Testis (tissue), 5 donors: Measurements from ENCODE around the genes ZSWIM5 and PIK3R3.

- PRO-cap, 3 experiments, result peak in 3 of 3 experiments; most common plus-strand start chr1:45206685 (in 3); most common minus-strand start chr1:45206599 (in 3)
- RAMPAGE, long total RNA, 2 experiments, result no peak in any of the 2 experiments
- RRBS, result under 1% methylated on average over 17 of the region's 102 CpGs
Measured at GRCh38 chr1:45206234-45207251, at the start of gene ZSWIM5. Gene ZSWIM5 (minus strand): TSS chr1:45206605.

DNA sequence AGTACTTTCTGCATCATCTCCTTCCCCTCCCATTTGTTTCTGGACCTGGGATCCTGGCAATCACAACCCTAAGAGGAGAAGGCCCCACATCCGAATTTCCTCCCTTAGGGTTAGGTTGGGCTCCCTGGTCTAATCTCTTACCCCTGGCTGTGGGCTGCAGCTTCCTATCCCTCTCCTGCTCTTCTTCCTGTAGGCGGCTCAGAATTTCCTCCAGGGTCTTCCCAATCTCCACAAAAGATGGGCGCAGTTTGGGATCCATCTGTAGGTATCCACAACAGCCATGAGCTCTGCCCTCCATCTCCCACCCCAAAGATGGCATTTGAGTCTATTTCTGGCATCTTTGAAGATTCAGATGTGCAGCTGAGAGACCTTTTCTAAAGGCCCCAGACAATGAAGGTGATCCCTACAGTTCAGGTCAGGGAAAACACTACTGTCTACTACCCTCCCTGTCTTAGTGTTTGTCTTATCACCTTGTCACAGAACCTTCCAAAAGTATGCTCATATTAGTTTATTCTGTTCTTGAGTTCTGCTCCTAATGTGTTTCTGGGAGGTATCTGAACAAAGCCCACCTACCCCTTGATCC is 5.9 kb downstream of the TOE1 start:
- PRO-cap, 3 experiments, result no peak in any of the 3 experiments
- RAMPAGE, long total RNA, 2 experiments, result no peak in any of the 2 experiments
- RRBS, result no CpG with 5 or more reads among the region's 3 CpGs

DNA sequence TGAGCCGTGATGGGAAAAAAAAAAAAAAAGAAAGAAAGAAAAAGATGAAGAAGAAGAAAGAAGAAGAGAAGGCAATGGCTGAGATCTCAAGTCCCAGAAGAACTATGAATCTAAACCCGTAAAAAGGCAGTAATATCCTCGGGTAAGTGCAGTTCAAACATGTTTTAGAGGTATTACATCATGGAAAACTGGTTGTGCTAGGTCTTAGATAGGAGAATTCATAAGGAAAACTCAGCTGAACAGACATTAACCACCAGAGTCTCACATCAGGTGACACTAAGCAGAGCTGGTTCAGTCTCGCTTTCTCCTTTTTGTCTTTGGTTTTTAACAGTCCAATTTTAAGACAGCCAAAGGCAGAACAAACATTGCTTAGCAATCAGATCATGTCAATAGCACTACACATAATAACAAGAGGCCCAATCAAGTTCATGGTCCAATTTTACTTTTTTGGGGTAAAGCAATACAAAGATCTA is 63.3 kb downstream of the TOE1 start:
- PRO-cap, 3 experiments, result no peak in any of the 3 experiments
- RAMPAGE, long total RNA, 2 experiments, result no peak in any of the 2 experiments
- RRBS, result no CpG with 5 or more reads among the region's 4 CpGs

GRCh38 chr1:45542601-45543054 is 8.0 kb upstream of the AKR1A1 start:
- PRO-cap, 3 experiments, result peak in 3 of 3 experiments; most common minus-strand start chr1:45542732 (in 3)
- RAMPAGE, long total RNA, 2 experiments, result no peak in any of the 2 experiments
- RRBS, result no CpG with 5 or more reads among the region's 4 CpGs

DNA sequence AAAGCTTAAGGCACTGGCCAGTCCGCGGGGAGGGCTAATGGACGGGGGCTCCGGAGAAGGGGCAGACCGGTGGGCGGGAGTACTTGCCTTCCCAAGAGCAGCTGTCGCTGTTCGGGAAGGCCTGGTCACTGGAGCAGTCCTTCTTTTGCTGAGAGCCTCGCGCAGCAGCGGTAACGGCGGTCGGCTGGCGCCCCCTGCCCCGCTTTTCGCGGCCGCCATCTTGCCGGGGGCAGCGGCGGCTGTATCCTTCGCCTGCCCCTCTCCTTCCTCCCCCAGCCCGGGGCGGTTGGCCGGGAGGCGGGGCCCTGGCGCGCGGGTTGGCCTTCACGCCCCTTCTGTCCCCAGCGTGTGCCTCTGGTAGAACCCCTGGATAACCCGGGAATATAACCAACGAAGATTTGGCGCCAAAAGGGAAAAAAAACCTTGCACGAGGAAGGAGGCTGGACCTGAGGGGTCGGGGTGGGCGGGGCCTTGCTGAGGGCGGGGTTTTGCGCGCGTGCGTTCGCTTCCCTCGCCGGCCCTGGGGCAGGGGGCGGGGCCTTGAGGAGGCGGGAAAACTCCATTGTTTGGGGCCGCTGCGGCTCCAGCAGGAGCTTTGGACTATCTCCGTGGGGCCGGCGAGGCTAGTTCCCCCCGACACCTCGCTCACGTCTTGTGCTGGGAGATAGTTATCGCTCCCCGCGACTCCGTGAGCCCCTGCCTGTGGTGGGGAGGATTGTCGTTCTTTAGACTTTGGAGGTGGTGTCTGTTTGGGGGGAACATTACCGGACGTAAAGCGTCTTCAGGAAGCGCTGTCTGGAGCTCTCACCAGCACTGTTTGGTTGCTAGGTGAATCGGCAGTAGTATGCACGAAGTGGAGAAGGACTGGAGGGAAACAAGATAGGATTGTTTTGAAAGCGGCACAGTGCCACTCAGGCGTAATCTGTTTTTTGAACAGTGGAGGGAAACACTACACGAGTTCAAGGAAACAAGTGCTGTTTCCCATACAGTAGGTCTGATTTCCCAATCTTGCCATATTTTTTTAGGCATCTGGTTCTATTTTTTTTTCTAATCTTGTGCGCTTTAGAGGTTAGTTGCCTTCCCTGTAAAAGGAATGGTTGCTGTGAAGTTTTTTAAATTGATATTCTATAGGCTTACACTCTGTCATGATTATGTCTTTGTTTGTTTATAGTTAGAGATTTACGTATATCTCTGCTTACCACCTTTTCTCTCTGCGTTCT is 791 bp downstream of the NASP start:
- PRO-cap, 3 experiments, result peak in 3 of 3 experiments; most common plus-strand start position 562 of the sequence (in 3); most common minus-strand start position 270 of the sequence (in 2)
- RAMPAGE, long total RNA, 2 experiments, result no peak in any of the 2 experiments
- RRBS, result 2% methylated on average over 17 of the region's 73 CpGs

DNA sequence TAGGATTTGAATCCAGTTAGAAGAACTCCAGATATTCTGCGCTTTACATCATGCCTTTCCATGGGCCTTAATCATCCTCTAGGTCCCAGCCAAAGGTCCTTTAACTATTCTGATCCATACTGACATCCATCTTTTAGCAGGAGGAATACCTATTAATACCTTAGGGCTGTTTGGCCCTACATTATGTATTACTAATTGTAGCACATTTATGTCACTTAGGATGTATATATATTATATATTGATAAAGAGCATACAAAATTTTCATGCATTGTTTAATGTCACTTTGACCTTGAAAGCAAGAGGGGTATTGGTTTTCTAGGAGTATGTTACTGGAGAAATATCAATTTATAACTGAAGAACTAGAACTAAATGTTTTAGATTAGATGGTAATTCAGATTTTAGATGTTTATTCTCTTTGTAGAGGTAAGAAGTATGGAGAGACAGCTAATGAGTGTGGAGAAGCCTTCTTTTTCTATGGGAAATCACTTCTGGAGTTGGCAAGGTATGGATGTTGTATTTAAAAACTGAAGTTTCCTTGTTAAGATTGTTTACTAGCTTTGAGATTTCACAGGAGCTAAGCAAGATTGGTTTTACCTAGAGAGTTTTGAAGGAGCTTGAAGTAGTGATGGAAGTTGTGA is 19.2 kb downstream of the CCDC17 start:
- PRO-cap, 3 experiments, result no peak in any of the 3 experiments
- RAMPAGE, long total RNA, 2 experiments, result no peak in any of the 2 experiments
- RRBS, result no CpG with 5 or more reads among the region's 1 CpG

DNA sequence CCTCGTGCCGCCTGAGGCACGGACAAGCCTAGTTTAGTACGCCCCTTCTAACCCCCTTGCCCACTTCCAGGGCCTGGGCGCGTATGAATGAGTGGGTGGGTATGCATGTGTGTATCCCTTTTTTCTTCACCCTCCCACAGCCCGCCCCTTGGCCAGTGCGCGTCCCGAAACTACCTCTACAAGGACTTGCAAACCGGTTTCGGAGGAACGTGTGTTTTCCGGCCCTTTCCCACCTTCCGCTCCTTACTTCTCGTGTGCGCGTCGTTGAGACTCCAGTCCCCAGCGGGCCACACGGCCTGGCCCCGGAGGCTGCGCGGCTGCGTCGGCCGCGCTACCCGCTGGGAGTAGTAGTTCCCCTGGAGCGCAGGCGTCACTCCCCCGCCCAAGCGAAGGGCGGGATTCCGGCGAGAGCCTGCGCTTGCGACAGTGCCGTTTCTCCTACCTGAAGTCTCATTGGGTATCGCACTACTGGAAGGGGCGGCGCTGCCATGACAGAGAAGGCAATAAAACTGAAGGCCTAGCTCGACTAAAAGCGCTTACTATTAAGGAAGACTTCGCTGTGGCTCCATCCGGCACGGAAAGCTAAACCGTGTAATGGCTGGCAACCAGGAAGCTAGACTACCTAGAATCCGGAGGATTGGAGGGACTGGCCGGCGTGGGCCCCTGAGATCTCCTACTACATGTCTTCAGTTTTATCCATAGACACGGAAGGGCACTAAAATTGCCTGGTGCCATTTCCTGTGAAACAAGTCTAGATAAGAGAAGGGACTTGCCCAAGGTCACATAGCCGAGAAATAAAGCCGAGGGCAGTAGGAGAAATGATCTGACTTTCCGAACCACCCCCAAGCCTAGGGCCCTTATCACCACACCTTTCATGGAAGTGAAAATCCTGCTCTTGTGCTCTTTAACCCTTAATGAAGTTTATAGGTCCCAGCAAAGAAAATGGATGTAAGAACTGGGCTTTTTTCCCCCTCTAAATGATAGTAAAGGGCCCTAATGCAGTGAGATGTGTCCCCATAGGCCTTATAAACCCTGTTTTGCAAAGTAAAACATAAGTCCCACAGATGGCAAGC is 822 bp upstream of the GPBP1L1 start:
- PRO-cap, 3 experiments, result peak in 3 of 3 experiments; most common plus-strand start position 396 of the sequence (in 3); most common minus-strand start position 245 of the sequence (in 2)
- RAMPAGE, long total RNA, 2 experiments, result start-site peak on the minus strand in 2 of 2 experiments, centred at positions 281 to 300 of the sequence, 520 to 757 reads per replicate
- RRBS, result 1% methylated on average over 22 of the region's 55 CpGs

- PRO-cap, 3 experiments, result no peak in any of the 3 experiments
- RAMPAGE, long total RNA, 2 experiments, result no peak in any of the 2 experiments
- RRBS, result no CpG with 5 or more reads among the region's 3 CpGs
Measured at GRCh38 chr1:45696751-45697420, 8.9 kb downstream of the TMEM69 start.

GRCh38 chr1:45697615-45698089 is 9.7 kb downstream of the TMEM69 start:
- PRO-cap, 3 experiments, result no peak in any of the 3 experiments
- RAMPAGE, long total RNA, 2 experiments, result no peak in any of the 2 experiments
- RRBS, result no CpG with 5 or more reads among the region's 10 CpGs

DNA sequence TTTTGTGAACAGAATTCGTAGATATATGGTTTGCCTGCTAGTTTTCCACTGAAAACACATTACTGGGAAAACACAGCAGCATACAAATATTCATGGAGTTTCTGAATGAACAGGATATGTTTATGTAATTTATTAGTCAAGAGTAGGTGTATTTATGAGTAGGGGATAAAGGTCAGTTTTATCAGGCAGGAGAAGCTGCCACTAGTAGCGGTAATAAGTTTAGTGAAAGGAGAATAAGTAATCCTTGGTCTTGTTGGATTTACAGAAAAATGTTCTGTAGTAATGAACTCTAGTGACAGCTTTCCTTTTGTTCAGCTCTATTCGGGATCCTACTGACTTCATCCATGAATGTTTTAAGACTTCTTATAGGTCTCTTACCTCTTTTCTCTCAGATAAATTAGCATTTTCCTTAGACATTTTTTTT is 1.2 kb downstream of the MAST2 start:
- PRO-cap, 3 experiments, result no peak in any of the 3 experiments
- RAMPAGE, long total RNA, 2 experiments, result no peak in any of the 2 experiments
- RRBS, result no CpG with 5 or more reads among the region's 3 CpGs

- PRO-cap, 3 experiments, result no peak in any of the 3 experiments
- RAMPAGE, long total RNA, 2 experiments, result no peak in any of the 2 experiments
- RRBS, result no CpG with 5 or more reads among the region's 6 CpGs
Measured at GRCh38 chr1:45954392-45954945, 151.1 kb downstream of the MAST2 start.

DNA sequence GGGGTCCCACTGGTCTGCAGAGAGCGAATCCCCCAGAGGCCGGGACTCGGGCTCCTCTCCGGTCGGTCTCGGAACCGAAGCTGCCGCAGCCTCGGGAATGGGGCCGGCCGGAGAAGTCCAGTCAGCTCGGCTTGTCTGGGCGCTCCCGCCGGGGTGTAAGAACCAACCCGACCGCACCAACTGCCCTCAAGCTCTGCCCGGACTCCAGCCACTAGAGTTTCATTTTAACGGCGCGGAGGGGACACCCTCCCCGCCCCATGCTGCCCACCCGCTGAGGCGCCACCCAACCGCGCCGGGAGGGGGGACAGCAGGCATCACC is at the start of gene PIK3R3:
PIK3R3 (minus strand) TSS at position 199 of the 319 bp plus-strand sequence.
- PRO-cap, 3 experiments, result peak in 3 of 3 experiments; most common minus-strand start position 195 of the sequence (in 3)
- RAMPAGE, long total RNA, 2 experiments, result start-site peak on the minus strand in 1 of 2 experiments, centred at position 236 of the sequence, 759 reads per replicate
- RRBS, result 1% methylated on average over 23 of the region's 27 CpGs

- PRO-cap, 3 experiments, result no peak in any of the 3 experiments
- RAMPAGE, long total RNA, 2 experiments, result no peak in any of the 2 experiments
- RRBS, result no CpG with 5 or more reads among the region's 4 CpGs
Measured at GRCh38 chr1:46133542-46133882, 1.1 kb upstream of the PIK3R3 start.

- PRO-cap, 3 experiments, result no peak in any of the 3 experiments
- RAMPAGE, long total RNA, 2 experiments, result no peak in any of the 2 experiments
- RRBS, result no CpG with 5 or more reads among the region's 12 CpGs
Measured at GRCh38 chr1:46181105-46182236, 5.2 kb upstream of the P3R3URF start.

DNA sequence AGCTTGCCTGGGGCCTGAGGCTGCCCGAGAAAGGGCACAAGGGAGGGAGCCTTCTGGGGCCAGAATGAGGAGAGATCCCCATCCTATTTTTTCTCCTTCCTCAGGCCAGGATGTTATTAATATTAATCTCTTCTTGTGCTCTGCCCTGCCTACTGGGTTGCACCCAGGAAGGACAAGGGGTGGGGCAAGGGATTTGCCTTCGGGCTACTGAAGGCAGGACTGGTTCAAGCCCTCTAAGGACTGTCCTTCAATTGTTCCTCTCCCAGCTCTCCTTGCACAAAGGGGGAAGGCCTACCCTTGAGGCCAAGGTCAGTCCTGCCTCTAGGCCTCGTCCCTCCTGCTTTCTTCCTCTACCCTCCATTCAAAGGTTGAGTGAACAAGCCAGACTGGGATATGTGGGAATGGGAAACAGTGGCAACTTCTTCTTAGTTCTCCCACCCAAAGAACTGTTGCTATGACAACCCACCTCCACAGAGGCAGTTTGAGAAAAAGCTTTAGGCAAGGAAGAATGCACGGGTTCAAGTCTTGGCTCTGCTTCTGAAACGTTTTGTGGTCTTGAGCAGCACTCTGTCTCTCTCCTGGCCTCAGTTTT is 2.6 kb downstream of the LURAP1 start:
- PRO-cap, 3 experiments, result peak in 3 of 3 experiments; most common minus-strand start position 98 of the sequence (in 2)
- RAMPAGE, long total RNA, 2 experiments, result no peak in any of the 2 experiments
- RRBS, result no CpG with 5 or more reads among the region's 5 CpGs

DNA sequence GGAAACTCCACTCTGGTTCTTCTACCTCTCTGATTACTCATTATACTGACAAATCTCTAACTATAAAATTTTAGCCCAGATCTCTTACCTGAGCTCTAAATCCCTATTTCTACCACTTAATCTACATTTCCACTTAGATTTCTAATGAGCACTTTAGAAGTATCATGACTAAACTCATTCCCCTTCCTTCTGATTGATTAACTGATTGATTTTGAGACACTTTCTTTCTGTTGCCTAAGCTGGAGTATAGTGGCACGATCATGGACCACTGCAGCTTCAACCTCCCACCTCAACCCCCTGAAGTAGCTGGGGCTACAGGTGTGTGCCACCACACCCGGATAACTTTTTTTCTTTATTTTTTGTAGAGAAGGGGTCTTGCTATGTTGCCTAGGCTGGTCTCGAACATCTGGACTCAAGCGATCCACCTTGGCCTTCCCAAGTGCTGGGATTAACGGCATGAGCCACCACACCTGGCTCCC is 27.4 kb downstream of the LRRC41 start:
- PRO-cap, 3 experiments, result no peak in any of the 3 experiments
- RAMPAGE, long total RNA, 2 experiments, result no peak in any of the 2 experiments
- RRBS, result no CpG with 5 or more reads among the region's 5 CpGs

DNA sequence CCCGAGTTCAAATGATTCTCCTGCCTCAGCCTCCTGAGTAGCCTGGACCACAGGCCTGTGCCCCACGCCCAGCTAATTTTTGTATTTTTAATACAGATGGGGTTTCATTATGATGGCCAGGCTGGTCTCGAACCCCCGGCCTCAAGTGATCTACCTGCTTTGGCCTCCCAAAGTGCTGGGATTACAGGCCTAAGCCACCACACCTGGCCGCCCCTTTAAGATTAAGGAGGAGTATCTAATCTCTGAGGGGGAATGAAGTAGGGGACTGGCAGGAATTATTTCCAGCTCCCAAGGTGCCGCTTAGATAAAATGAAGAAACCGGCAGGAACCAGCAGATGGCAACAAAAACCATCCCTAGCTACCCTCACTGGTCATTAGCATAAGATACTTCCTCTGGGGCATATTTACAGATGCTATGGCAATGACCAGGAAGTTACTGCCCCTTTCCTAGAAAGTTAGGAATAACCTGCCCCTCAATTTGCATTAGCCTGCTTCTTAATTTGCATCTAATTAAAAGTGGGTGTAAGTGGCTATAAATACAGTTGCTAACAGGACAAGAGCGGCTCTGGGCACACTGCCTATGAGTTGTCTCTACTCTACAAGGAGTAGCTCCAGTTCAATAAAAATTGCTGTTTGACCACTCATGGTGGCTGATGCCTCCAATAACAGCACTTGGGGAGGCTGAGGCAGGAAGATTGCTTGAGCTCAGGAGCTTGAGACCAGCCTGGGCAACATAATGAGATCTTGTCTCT is 7.1 kb upstream of the NSUN4 start:
- PRO-cap, 3 experiments, result no peak in any of the 3 experiments
- RAMPAGE, long total RNA, 2 experiments, result no peak in any of the 2 experiments
- RRBS, result no CpG with 5 or more reads among the region's 8 CpGs

GRCh38 chr1:46352545-46353245 is 12.1 kb downstream of the NSUN4 start:
- PRO-cap, 3 experiments, result no peak in any of the 3 experiments
- RAMPAGE, long total RNA, 2 experiments, result start-site peak on the plus strand in 2 of 2 experiments, at chr1:46352873-46353059 at its widest, 21 to 29 reads per replicate
- RRBS, result no CpG with 5 or more reads among the region's 6 CpGs

GRCh38 chr1:46532873-46533166 is 2.5 kb downstream of the TMEM275 start:
- PRO-cap, 3 experiments, result peak in 3 of 3 experiments; most common plus-strand start chr1:46533053 (in 3)
- RAMPAGE, long total RNA, 2 experiments, result no peak in any of the 2 experiments
- RRBS, result 1% methylated on average over 24 of the region's 28 CpGs

DNA sequence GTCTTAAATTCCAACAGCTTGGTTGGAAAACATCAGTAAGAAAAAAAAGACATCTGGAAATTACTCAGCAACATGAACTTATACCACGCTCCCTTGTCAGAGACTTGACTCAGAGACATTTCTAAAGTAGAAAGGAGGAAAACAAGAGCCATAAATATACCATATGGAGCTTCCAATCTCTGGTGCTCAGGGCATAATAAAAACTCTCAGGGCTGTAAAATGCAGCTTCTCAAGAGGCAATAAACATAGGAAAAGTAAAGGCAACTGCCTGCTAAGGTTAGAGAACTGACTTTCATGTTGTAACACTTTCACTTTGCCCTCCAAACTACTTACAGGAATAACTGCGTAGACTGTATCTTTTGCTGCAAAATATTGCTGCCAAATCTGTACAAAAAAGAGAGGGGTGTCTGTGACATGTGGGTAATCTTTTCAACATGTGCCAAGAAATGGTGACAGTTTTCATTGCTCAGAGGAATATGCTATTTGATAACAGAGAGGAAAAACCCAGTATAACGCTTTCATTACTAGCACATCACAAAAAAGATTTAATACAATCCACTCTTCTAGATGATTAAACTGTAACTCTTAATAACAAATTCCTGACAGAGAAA is 14.6 kb downstream of the ATPAF1 start:
- PRO-cap, 3 experiments, result no peak in any of the 3 experiments
- RAMPAGE, long total RNA, 2 experiments, result start-site peak on the minus strand in 1 of 2 experiments, centred at position 356 of the sequence, 44 reads per replicate
- RRBS, result no CpG with 5 or more reads among the region's 3 CpGs